Suprapubic skin (tissue), 4 donors: ENCODE measurements around a stretch of chr9.

GRCh38 chr9:94846435-94847111 is 120.1 kb downstream of the AOPEP start:
- PRO-cap: no peak
- RAMPAGE, long total RNA, 4 experiments: no peak in any of the 4 experiments

DNA sequence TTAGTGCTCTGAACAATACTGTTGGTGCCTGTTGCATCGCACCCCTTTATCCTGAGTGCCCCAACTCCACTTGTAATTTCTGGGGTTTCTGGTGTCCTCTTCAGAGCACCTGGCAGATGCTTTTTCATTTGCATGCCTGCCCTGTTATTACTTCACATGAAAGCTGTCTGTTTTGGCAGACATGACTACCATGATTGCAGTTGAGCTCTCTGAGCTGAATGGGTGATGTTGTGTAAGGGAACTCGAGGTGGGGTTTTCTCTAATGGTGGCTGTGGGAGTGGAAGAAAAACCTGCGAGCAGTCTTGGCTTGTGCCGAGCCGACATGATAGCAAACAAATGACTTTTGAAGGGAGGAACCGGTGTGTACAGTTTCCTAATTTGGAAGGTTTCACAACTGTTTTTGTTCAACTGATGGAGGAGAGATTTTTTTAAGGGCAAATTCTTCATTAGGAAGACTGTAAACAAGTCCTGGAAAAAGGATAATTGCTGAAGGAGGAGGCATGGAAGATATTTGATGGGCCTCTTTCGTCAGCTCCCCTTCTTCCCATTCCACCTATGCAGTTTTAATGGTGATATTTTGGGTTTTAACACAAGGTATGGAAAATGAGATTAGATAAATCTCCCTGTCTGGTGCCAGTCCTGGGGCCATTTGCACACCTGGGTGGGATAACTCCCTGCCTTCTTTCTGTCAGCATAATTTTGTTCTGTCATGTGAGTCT is 196.3 kb downstream of the AOPEP start:
- PRO-cap: no peak
- RAMPAGE, long total RNA, 4 experiments: no peak in any of the 4 experiments

- PRO-cap: no peak
- RAMPAGE, long total RNA, 4 experiments: start-site peak on the plus strand in 1 of 4 experiments, at chr9:94923995-94924414 at its widest, 33 reads per replicate
Observed at GRCh38 chr9:94924098-94924607, 197.7 kb downstream of the AOPEP start.

DNA sequence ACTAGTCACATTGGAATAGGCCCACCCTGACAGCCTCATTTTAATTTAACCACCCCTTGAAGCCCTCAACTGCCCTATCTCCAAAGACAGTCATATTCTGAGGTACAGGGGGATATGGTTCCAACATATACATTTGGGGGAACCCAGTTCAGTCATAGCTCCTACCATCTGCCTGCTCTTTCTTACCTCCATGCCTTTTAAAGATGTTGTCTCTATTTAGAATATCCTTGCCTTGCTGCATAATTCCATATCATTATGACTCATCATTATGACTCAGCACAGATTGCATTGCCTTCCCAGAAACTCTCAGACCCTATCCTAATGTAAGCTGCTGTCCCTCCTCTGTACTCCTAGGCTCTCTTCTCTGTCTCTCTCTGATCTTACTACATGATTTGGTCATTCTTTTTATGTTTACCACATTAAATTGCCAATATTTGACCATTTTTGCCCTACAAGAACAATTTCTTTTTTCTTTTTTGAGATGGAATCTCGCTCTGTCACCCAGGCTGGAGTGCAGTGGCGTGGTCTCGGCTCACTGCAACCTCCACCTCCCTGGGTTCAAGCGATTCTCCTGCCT is 211.0 kb downstream of the AOPEP start:
- PRO-cap: no peak
- RAMPAGE, long total RNA, 4 experiments: no peak in any of the 4 experiments

DNA sequence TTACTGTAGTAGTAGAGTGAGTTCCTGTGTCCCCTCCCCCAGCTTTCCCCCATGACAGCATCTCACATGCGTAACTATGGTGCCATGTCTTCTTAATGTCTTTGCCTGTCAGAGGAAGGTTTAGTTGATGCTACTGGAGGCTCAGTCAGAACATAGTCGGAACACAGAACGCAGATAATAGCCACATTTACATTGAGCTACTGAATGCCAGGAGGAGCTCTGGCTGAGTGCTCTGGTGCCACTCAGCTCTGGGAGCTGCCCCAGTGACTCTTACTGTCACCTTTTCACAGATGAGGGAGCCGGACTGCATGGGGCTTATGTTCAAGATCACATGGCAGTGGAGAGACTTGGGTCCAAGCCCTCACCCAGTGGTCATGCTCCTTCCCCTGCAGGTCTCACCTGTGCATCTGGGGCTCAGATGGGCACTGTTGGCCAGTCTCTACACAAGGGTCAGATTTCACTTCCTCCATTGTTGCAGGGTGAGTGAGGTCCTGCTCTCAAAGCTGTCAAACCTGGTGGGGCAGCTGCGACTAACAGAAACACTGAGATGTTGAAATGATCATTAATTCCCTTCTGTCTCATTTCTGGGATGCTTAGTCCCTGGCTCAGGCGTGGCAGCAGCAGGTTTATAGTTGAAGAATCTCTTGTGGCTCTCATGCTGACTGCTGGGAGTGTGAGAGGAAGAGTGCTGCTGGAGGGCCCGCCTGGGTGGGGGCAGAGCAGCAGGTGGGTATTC is 223.8 kb downstream of the AOPEP start:
- PRO-cap: no peak
- RAMPAGE, long total RNA, 4 experiments: no peak in any of the 4 experiments

DNA sequence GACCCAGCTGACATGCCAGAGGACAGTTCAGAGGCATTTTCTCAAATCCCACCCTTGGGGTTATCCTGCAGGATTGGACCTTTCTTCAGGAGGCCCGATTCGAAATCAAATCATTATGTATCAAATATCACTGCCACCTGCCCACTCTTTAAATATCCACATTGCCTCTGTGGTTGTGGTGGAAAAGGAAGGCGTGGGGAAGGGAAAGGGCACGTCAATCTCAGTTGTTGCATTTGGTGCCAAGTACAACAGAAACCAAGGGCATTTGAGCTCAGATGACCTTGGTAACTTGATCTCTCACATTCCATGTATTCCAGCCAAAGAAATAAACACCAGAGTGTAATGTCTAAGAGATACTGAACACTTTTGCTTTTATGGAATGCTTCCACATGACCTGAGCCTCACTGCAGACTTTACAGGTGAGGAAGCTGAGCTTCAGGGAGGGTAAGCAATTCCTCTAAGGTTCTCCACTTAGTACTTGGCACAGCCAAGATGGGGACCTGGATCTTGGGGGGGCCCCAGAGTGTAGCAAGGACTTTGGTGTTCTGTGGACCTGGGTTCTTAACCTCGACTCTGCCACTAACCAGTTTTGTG is 224.4 kb downstream of the AOPEP start:
- PRO-cap: no peak
- RAMPAGE, long total RNA, 4 experiments: no peak in any of the 4 experiments

- PRO-cap: no peak
- RAMPAGE, long total RNA, 4 experiments: no peak in any of the 4 experiments
Observed at GRCh38 chr9:95012718-95013349, 286.3 kb downstream of the AOPEP start.

DNA sequence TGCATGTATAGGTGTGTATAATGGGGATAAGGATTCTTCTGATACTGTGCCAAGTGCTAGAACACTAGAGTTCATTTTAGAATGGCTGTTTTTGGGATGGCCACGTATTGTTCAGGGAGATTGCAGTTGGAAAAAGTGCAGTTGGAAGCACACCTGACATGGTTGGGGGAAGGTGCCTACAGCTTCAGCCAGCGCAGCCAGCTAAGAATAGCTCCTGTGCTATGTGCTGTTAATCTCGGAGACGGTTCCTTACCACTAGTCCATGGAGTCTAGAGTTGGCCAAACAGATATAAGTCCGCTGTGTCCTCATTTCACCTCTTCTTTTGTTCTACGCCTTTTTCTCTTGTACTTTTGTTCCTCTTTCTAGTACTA is 284.6 kb downstream of the FANCC start:
- PRO-cap: no peak
- RAMPAGE, long total RNA, 4 experiments: no peak in any of the 4 experiments

GRCh38 chr9:95048125-95049365 is 269.0 kb downstream of the FANCC start:
- PRO-cap: bidirectional peak, plus-strand start at chr9:95048522, minus-strand start at chr9:95048370; bidirectional peak, plus-strand start at chr9:95049006, minus-strand start at chr9:95048983
- RAMPAGE, long total RNA, 4 experiments: start-site peak on the plus strand in 1 of 4 experiments, at chr9:95048519-95048624 at its widest, 571 reads per replicate

GRCh38 chr9:95062372-95063198 is 254.9 kb downstream of the FANCC start:
- PRO-cap: no peak
- RAMPAGE, long total RNA, 4 experiments: no peak in any of the 4 experiments

DNA sequence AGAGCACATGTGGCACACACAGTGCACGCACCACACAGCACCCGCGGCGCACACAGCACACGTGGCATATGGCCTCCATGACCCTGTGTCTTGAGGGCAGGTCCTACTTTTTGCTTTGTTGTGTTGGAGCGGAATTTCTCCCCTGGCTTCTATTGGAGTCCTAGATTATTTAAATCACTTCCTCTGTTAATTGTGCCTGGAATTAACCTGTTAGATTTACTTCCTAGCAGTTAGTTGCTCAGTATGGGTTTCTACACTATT is 233.9 kb downstream of the FANCC start:
- PRO-cap: no peak
- RAMPAGE, long total RNA, 4 experiments: no peak in any of the 4 experiments

- PRO-cap: no peak
- RAMPAGE, long total RNA, 4 experiments: no peak in any of the 4 experiments
Observed at GRCh38 chr9:95106625-95107926, 210.4 kb downstream of the FANCC start.

DNA sequence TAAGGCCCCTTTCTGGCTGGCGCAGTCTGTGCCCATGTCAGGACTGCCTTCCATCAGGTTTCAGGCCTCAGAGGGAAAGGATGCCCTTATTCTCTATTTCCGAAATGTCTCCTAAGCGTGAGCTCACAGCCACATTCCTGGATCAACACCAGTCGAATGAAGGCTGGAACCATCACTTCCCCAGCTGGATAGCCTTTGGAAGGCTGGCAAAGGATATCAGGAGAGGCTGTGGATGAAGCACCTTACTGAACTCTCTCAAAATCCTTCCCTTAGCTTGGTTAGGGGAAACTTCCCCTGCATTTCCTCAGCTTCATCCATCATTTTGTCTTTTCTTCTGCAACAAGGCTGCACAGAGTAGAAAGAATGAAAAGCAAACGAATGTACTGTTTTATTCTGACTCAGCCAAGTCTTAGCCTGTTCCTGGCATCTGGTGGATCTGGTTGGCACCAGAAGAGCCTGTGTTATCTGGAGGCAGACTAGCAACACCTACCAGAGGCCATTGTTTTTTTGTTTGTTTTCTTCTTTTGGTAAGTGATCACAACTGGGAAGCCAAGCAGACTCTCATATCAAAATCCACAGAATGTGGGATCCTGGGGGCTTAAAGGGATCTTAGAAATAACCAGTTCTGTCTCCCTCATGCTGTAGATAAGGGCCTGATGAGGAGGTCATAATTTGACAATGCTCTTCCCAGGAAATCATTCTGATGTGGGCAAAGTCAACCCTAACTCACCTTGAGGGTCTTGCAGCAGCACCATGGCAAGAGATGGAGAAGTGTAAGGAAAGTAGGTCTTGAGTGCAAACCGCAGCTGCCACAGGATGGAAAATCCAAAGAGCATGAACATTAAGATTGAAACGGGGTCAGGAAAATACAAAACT is 200.7 kb downstream of the FANCC start:
- PRO-cap: no peak
- RAMPAGE, long total RNA, 4 experiments: no peak in any of the 4 experiments

DNA sequence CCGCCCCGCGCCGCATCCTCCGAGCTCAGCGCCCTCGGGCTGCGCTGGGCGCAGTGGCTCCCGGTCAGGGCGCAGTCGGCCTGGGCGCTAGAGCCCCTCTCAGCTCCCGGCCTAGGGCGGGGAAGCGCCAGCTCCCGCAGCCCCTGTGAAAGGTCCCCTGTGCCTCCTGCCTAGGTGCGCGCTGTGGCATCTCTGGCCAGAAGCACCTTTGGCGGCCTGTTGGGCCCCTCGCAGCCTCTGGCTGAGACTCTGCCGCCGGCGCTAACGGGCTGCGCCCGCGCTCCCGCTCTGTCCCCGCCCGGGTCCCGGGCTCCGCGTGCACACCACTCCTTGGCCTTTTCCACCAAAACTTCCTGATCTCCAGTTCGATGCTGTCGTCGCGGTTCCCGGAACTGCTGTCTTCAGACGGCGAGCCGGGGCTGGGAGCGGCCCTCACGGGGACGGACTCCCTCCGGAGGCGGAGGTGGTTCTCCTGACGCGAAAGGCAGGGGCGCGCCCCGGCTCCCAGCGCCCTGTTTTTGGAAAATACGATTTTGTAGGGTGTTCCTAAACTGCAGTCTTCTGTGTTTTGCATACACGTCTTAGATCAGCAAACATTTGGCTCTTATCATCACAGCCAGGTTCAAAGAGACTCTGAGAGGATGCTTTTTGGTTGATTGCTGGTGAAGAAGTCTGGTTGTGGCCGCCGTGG is 32.2 kb upstream of the FANCC start:
- PRO-cap: no peak
- RAMPAGE, long total RNA, 4 experiments: no peak in any of the 4 experiments

GRCh38 chr9:95443983-95445094 is 64.7 kb downstream of the PTCH1 start:
- PRO-cap: no peak
- RAMPAGE, long total RNA, 4 experiments: start-site peak on the minus strand in 1 of 4 experiments, at chr9:95444807-95445119 at its widest, 9 reads per replicate

DNA sequence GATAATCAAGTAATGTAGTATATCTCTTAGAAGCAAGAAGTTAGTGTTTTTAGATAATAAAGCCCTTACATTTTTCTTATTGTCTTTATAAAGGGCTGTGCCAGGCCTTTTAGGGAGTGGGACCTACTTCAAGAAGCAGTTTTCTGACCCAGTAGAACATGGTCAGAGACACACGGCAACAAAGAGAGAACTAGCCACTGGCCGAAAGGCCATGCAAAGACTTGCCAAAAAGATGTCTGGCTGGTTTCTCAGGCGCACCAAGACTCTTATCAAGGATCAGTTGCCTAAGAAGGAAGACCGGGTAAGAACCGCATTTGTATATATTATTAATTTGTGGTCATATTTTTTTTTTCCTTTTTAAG is 40.6 kb downstream of the ERCC6L2 start:
- PRO-cap: no peak
- RAMPAGE, long total RNA, 4 experiments: no peak in any of the 4 experiments

- PRO-cap: no peak
- RAMPAGE, long total RNA, 4 experiments: no peak in any of the 4 experiments
Observed at GRCh38 chr9:95942043-95943085, 66.9 kb downstream of the ERCC6L2 start.

GRCh38 chr9:95960766-95961350 is 85.4 kb downstream of the ERCC6L2 start:
- PRO-cap: no peak
- RAMPAGE, long total RNA, 4 experiments: no peak in any of the 4 experiments

DNA sequence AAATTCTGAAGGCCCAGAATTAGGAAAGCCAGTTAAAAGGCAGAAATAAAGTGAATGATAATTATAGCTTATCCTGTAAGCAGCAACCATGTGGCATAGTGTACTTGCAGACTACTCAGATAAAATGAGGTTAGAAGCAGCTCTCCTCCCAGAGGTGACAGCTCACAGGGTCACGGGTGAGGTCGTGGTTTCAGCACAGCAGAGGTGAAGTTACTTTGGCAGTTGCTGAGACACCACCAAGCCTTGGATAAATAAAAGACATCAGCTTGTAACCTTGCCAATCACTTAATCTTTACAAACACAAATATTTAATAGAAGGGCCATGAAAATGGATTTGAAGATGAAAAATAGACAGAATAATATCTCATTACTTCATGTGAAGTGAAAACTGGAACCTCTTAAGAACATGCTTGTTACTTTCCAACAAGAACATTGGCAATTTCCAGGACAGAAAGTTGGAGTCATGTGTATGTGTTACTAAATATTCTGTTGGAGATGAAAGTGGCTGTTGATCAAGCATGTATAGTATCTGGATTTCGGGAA is 134.3 kb downstream of the ERCC6L2 start:
- PRO-cap: no peak
- RAMPAGE, long total RNA, 4 experiments: no peak in any of the 4 experiments

- PRO-cap: no peak
- RAMPAGE, long total RNA, 4 experiments: no peak in any of the 4 experiments
Observed at GRCh38 chr9:96129186-96129494, 172.8 kb downstream of the HSD17B3 start.